Subcutaneous preadipocyte (primary cell): ENCODE data around the gene XPO4.

GRCh38 chr13:19646179-19646751, 12.8 kb downstream of the MPHOSPH8 start:
- CAGE, long polyA plus RNA, result no peak

- CAGE, long polyA plus RNA, result no peak
These were observed 56.9 kb downstream of the PSPC1 start for GRCh38 chr13:19725390-19726761.

DNA sequence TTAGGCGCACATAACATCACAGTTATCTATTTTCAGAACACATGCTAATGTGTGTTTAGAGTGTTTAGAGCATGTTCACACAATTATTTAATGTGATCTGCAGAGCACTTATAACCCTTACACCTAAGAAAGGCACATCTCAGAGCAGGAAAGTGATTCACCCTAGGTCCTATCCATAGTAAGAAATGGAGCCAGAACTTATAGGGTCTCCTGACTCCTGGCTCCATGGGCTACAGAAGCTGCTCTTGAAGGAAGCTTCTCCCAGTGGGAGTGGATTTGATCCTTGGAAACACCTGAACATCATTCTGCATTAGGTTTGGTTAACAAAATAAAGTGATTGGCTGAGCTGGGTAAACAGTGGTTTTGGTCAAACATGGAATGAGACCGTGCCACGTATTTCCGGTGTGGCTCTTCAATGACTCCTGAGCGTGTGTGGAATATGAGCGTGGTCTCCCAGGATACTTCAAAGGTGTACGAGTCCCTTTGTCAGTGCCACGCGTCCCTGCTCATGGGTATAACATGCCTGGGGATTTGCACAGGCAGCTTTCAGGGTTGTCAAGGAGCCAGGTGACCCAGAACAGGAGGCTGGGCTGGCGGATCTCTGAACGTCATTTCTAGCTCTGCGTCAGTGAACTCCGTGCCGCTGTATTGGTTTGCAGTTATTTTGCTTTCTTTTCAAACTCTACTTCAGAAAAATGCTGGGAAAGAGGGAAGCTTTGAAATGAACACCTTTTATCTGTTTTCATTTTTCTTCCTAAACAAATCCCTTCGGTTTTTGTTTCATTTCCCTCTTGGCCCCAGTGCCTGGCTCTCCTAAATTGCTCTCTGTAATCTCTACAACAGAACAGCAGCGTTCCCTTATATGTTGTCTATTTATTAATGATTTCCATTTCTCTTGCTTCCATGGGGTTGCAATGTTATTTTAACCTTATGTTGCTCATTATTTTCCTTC, 26.2 kb upstream of the GJB6 start:
- CAGE, long polyA plus RNA, result no peak

DNA sequence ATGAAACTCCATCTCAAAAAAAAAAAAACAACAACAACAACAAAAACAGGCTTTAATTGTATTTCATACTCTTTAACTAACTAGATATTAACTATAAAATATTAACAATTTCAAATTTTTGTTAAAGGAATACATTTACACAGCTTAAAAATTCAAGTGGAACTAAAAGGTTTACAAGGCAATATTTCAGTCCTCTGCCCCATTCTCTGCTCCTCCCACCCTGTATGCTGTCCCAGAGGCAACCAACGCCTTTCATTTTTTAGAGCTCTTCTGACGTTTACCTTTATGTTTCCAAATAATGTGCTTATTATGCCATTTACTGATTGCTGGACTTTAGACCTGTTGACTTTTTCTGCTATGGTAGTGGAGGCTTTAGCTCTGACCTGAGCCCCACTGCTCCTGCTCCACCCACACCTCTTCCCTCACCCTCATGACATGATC, 31.1 kb upstream of the GJB6 start:
- CAGE, long polyA plus RNA, result no peak

DNA sequence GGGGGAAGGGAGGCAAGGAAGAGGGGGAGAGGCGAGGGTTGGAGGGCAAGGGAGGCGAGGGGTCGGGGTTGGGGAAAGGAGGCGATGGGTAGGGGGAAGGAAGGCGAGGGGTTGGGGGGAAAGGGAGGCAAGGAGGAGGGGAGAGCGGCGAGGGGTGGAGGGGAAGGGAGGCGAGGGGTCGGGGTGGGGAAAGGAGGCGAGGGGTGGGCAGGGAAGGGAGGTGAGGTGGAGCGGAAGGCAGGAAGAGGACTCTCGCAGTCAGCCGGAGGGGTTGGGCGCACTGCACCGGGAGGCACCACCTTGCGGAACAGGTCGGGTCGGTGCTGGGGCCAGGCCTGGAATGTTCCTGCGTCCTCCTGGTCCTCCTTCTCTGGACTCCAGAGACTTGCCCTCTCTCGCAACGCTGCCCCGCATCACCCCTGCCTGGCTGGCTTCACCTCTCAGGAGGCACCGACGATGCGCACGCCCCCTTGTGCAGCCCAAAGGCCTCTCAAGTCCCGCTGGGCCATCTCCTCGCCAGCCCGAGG, 134.2 kb downstream of the CRYL1 start:
- CAGE, long polyA plus RNA, result no peak

GRCh38 chr13:20420085-20420347, 105.6 kb downstream of the CRYL1 start:
- CAGE, long polyA plus RNA, result no peak

DNA sequence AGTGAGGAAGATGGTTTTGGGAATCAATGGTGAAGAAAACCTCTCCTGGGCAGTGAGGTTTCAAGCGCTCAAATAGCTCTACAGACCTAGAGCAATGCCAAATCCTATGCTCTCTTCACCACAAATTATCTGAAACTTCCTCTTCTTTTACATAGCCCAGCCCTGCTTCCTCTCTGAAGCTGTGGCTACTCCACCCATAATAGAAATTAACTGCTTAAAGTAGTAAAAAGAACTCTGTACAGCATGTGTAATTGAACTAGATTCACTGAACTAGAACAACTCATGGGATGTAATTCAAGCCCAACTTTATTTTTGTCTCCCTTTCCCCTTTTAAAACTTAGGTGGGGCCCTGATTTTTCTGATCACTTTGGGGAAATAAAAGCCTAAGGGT, 20.4 kb upstream of the IFT88 start:
- CAGE, long polyA plus RNA, result no peak

DNA sequence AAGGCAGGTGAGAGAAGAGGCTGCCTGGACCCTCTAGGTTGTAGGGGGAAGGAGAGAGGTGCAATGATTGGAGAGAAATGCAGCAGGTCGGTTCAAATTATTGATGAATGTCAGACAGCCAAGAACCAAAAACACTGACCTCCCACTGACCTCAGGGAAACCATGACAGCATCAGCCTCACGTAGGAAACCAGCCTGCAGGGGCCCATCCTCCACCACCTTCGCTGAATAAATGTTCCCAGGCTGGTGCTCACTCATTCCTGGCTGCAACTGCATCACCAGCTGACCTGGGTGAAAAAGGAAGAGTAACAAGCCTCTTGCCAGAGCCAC, 7.0 kb upstream of the IFT88 start:
- CAGE, long polyA plus RNA, result no peak

DNA sequence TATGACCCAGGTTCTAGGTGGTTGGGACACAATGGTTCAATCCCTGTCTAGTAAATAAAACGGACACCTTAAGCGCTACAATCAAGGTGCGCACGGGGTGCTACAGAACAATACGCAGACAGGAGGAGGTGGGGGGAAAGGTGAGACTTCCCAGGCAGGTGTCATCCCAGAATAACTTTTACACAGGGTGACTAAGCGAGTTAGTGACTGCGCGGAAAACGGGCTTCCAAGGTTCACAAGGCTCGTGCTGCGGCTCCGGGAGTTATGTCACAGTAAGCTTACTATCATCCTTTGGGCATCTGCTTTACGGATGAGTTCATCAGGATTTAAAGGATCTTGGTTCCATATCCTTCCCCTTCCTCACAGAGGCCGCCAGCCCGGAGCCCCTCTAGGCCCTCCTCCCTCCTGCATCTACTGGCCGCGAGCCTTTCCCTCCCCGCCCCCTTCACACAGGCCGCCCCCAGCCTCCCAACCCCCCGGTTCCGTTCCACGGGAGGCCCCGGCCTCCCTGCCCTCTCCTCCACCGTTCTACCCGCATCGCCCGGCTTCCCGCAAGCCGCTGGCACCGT, 479 bp upstream of the IFT88 start:
- CAGE, long polyA plus RNA, result no peak

DNA sequence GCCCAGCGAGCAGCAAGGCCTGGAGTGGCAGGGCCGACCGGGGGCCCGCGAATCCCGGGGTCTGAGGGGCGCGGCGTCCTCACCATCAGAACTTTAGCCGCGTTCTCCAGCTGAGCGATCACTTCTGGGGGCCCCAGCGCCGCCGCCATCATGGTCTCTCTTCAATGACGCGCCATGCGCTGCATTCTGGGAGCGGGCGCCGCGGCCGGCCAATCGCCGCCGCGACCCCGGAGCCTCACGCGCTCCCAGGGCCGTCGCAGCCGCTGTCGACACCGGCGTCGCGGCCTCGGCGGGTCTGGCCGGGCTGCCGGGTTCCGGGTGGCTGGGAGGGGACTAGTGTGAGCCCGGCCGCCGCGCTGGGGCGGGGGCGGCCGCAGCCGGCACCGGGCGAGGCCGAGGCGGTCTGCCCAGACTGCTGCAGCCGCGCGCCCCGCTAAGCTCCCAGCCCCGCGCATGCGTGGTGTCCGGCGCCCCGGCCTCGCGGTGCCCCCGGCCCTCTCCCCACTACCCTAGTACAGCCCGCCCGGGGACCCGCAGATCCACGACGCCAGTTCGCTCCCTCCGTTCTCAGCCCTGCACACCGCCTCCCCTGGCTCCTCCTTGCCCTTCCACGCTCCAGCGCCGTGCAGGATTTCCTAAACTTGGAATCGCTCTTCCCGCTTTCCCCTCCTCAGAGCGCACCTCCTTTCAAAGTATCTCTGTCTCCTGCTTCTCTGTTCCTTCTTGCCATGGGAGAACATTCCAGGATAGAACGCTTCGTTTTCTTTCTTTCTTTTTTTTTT, at the start of gene XPO4:
XPO4 (minus strand) TSS at position 160 of the 782 bp plus-strand sequence.
- CAGE, long polyA plus RNA, result no peak

DNA sequence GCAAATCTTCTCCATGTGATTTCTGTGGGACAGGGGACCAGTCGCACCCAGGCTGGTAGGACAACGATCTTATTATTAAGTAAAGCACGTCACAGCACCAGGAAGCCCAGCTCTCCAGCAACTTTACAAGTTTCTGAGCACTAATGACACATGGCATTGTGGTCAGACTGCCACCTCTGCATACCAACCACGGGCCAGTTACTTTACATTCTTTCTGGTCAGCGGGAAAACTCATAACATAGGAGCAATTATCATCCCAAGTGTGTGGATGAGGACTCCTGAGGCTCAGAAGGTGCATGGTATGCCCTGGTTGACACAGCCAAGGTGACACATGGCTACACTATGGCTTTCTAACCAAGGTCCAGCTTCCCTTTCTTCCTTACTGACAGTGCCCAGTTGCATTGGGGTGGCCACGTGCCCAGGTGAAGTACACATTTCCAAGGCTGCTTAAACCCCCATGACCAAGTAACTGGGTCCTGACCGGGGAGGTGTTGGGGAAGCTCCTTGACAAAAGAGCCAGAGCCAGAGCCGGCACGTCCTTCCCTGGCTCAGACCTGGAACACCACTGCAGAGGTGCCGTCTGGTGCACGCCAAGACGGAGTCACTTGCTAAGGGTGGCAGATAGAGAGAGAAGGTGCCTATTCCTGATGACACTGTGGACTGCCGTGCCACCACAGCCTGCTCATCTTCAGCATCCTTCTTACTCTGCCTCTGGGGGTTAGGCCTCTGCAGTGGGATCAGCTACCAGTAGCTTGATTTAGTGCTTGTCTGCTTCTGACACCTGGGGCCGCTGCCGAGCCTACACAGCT, 27.2 kb downstream of the LATS2 start:
- CAGE, long polyA plus RNA, result no peak

DNA sequence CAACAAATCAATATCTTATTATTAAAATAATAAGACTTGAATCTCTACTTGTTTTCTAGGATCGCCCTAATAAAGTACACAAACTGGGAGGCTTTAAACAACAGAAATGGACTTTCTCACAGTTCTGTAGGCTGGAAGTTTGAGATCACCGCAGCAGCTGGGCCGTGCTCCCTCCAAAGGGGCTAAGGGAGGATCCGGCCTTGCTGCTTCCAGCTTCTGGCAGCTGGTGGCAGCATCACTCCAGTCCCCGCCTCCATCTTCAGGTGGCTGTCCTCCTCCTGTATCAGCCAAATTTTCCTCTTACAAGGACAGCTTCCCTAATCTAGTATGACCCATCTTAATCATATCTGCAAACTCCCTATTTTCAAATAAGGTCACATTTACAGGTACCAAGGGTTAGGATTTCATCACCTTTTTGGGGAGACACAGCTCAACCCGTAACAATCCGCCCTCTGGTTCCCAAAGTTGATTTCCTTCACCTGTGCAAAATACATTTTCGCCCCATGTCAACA, 120.6 kb downstream of the MRPL57 start:
- CAGE, long polyA plus RNA, result no peak

GRCh38 chr13:21442880-21443796, 16.0 kb downstream of the ZDHHC20 start:
- CAGE, long polyA plus RNA, result no peak

- CAGE, long polyA plus RNA, result no peak
These were observed 24.9 kb upstream of the MICU2 start for GRCh38 chr13:21628820-21629287.

DNA sequence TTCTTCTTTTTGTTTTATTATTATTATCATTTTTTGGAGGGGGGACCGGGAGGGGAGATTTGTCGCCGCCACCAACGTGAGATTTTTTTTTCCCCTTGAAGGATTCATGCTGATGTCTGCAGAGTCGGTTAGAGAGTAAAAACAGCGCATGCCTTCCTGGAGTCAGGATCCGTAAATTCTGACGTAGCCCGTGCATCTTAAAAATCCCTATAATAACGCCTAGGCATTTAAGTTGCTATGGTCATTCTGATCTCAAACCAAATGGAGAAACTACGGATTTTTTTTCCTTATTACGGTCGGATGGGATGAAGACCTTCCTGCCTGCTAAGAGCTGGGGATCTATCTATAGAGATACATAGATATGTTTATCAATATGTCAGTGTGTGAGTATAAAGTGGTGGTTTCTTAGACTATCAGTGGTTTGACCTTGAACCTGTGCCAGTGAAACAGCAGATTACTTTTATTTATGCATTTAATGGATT, 462 bp downstream of the FGF9 start:
- CAGE, long polyA plus RNA, result no peak

DNA sequence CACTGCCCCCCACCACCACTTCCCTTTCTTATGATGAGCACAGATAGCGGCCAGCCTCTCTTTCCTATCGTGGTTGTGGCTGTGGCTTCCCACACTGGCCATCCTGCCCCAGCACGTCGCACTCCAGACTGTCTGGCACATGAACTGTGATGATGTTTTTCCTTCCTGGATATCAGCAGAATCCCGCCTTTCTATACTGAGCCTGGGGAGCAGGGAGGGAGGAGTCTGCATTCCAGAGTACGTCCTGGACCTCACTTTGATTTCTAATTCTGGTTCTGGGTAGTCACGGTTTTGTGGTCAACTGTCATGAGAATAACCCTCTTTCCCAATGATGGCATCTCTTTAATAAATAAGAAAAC, 315.1 kb downstream of the FGF9 start:
- CAGE, long polyA plus RNA, result no peak

DNA sequence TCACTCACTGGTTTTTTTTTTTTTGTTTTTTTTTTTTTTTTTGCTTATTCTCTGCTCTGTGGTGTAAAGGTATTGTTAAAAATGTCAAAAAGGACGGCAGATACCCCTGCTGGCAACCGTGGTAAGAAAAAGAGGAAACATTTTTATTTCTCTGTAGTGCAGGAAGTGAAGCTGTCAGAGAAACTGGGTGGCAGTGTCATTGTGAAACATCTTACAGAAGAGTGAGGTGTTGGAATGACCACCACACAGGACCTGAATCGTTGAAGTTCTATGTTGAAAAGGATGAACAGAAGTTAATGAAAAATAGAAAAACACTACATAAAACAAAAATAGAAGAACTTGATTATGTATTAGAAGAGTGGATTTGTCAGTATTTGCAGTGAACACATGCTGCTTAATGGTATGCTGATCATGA, 346.4 kb downstream of the FGF9 start:
- CAGE, long polyA plus RNA, result no peak

DNA sequence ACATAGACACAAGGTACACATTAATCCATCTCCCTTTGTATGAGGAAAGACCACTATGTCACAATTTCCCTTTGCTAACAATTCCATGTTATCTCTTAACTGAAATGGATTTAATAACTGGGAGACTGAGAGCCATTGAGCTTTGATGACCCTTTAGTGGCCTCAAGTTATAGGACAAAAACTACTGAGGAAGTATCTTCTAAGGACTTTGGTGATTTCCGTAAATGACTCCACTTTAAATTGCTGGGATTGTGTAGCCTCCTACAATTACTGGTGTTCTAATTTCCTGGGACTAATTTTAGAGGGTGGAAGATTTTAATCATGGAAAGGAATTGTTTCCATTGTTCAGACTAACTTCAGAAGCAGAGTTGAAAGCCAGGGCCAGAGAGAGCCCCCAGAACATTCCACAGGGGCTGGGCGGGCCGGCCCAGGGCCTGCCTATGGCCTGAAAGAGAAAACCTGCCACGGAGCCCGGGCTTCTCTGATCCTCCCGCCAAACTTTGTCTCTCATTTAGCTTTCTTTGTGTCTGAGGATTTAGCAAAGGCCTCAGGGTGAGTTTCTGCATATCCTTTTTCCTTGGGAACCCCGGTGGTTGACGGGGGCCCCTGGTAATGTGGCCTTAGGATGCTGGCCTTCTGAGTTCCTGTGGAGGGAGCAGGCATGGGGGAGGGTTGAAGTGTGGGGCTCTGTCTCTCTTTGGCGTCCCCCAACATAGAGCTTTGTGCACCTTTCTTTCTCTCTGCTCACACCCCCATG, 539.2 kb downstream of the FGF9 start:
- CAGE, long polyA plus RNA, result no peak

GRCh38 chr13:23147955-23148256, 32.9 kb upstream of the SGCG start:
- CAGE, long polyA plus RNA, result no peak

DNA sequence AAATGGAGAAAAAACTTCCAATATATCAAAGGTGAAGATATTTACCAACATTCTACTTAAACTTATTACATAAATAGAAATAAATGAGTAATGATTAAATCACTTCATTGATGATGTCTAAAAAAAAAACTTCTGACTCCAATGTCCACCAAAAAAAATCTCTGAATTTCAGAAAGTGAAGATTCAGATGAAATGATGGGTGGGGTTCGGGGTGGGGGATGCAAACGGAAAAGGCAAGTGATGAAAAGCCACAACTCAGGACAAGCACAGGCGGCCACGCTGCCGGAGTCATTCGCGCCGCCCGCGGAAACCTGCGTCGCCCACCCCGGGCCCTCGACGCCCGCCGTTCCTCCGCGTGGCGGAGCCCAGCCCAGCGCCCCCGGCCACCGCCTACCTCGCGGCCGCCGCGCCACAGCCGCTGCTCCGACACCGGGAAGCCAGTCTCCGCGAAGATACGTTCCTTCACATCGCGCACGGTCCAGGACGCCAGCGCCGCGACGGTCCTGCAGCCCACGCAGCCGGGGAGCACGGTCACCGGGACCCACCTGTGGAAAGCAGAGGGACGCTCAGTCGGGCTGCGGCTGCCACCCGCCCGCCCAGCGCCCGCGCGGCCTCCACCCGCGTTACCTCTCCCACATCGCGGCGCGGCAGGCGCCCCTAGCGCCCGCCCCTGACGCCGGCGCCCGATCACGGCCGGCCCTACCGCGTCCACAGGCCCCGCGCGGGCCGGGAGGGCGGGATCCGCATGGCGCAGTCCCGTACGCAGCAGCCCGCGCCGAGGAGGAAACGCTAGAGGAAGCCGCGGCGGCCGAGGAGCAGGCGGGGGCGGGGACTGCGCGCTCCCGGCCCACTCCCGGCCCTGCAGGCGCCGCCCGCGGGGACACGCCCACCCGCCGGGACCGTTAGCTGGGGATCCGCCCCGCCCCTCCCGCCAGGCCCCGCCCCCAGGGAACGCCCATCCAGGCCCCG, 58.5 kb downstream of the SACS start:
- CAGE, long polyA plus RNA, result no peak